A549 (cell line): ENCODE results near the gene TINF2.

- PRO-cap, result bidirectional peak, plus-strand start at chr14:24242774, minus-strand start at chr14:24242623
CAGE:
- cytosol, long polyA plus RNA, result no peak
- long polyA plus RNA, result no peak
- nucleus, long polyA plus RNA, result no peak
Measured at GRCh38 chr14:24242490-24242860, at the start of gene TINF2. Gene TINF2 (minus strand): TSS chr14:24242623.

DNA sequence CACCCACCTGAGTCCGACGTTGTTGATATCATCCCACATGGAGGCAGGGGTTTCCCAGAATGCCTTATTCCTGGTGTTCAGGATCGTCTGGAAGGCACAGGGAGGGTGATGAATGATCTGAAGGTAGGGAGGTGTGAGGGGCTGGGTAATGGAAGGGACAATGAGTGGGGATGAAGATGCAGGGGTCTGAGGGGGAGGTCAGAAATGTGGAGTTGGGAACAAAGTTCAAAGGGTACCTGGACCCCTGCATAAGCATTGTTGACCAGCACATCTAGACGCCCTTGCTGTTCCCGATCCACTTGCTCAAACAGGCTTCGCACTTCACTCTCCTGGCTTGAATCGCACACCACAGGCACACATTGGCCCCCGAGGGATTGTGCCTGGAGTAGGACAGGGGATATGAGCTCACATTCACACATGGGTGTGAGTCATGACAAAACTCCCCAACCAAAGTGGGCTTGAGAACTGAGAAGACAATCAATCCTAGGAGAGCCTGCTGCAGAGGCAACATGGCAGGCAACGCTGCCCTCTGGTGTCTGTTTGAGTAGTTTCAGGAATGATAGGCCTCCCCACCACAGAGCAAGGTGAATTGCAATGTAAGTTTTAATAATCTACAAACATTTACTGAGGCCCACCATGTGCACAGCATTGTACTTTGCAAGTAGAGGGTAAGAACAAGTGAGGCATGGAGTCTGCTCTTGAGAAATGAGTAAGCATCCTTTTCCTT, 2.9 kb downstream of the DHRS1 start:
- PRO-cap, result no peak
CAGE:
- cytosol, long polyA plus RNA, result no peak
- long polyA plus RNA, result no peak
- nucleus, long polyA plus RNA, result no peak

GRCh38 chr14:24338678-24339084, 1.1 kb downstream of the RIPK3 start:
- PRO-cap, result no peak
CAGE:
- cytosol, long polyA plus RNA, result no peak
- long polyA plus RNA, result no peak
- nucleus, long polyA plus RNA, result no peak

GRCh38 chr14:24907805-24909169, 141.7 kb downstream of the STXBP6 start:
- PRO-cap, result no peak
CAGE:
- cytosol, long polyA plus RNA, result no peak
- long polyA plus RNA, result no peak
- nucleus, long polyA plus RNA, result no peak

DNA sequence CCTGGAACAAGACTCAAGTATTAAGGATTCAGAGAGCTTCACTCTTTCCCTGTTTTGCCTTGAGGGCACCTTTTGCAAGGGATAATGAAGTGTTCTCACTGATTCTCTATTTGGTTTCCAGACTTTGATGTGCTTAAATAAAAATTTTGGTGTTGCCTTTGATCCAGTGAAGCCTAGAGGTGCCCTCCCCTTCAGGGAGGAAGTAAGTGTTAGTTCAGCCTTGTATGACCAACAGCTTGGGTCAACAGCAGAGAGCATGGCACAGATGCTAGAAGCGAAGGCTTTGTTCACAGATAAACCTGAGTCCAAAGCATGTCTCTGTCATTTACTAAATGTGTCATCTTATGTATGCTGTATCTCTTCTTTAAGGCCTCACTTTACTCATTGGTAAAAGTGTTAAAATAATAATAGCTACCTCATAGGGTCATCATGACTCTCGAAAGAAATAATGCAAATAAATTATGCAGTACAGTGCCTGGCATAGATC, 52.9 kb upstream of the STXBP6 start:
- PRO-cap, result no peak
CAGE:
- cytosol, long polyA plus RNA, result no peak
- long polyA plus RNA, result no peak
- nucleus, long polyA plus RNA, result no peak

DNA sequence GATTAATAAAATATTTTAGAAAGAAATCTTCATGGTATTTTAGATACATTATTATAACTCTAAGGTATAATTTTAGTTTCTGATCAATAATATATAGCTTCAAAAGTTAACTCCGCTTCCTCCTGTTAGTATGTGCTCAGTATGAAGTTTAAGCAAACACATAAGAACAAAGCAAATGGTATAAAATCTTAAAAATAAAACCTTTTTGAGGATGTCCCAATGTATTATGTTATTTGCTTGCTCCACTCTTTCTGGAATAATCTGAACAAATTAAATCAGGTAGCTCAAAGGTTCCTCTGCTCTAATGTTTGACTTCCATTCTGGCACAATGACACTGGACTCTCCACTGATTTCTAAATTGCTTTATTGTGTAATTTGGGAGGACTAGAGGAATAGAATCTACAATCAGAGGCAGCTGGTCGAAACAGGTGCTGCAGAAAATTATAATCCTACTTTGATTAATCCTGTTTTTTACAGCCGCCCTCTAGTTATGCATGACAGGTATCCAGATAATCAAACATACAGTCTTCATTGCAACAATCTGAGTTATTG, 523.7 kb upstream of the FOXG1 start:
- PRO-cap, result no peak
CAGE:
- cytosol, long polyA plus RNA, result no peak
- long polyA plus RNA, result no peak
- nucleus, long polyA plus RNA, result no peak

DNA sequence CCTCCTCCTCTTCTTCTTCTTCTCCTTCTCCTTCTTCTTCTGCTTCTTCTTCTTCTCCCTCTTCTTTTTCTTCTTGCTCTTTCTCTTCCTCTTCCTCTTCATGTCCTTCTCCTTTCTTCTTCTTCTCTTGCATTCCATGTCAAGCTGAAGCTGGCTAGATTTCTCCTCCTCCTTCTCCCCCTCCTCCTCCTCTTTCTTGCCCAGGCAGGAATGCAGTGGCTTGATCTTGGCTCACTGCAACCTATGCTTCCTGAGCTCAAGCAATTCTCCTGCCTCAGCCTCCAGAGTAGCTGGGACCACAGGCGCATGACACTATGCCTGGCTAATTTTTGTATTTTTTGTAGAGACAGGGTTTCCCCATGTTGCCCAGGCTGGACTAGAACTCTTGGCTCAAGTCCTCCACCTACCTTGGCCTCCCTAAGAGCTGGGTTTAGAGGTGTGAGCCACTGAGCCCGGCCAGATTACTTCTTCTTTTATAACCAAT, 297.6 kb downstream of the PRKD1 start:
- PRO-cap, result no peak
CAGE:
- cytosol, long polyA plus RNA, result no peak
- long polyA plus RNA, result no peak
- nucleus, long polyA plus RNA, result no peak

- PRO-cap, result no peak
CAGE:
- cytosol, long polyA plus RNA, result no peak
- long polyA plus RNA, result no peak
- nucleus, long polyA plus RNA, result no peak
Measured at GRCh38 chr14:29927879-29928357, 271 bp upstream of the PRKD1 start.

- PRO-cap, result no peak
CAGE:
- cytosol, long polyA plus RNA, result no peak
- long polyA plus RNA, result no peak
- nucleus, long polyA plus RNA, result no peak
Measured at GRCh38 chr14:30918612-30919850, 44.7 kb downstream of the COCH start.

- PRO-cap, result no peak
CAGE:
- cytosol, long polyA plus RNA, result no peak
- long polyA plus RNA, result no peak
- nucleus, long polyA plus RNA, result no peak
Measured at GRCh38 chr14:30969761-30970593, 55.5 kb upstream of the AP4S1 start.

- PRO-cap, result no peak
CAGE:
- cytosol, long polyA plus RNA, result no peak
- long polyA plus RNA, result no peak
- nucleus, long polyA plus RNA, result no peak
Measured at GRCh38 chr14:31169228-31169750, 38.3 kb downstream of the HECTD1 start.

- PRO-cap, result unidirectional peak, plus-strand start at chr14:31206230
CAGE:
- cytosol, long polyA plus RNA, result no peak
- long polyA plus RNA, result no peak
- nucleus, long polyA plus RNA, result no peak
Measured at GRCh38 chr14:31205613-31206457, 1.8 kb downstream of the HECTD1 start.

GRCh38 chr14:31206614-31207322, 825 bp downstream of the HECTD1 start:
- PRO-cap, result no peak
CAGE:
- cytosol, long polyA plus RNA, result no peak
- long polyA plus RNA, result no peak
- nucleus, long polyA plus RNA, result no peak

GRCh38 chr14:31250598-31250884, 42.9 kb upstream of the HECTD1 start:
- PRO-cap, result no peak
CAGE:
- cytosol, long polyA plus RNA, result no peak
- long polyA plus RNA, result no peak
- nucleus, long polyA plus RNA, result no peak

- PRO-cap, result no peak
CAGE:
- cytosol, long polyA plus RNA, result no peak
- long polyA plus RNA, result no peak
- nucleus, long polyA plus RNA, result no peak
Measured at GRCh38 chr14:31258062-31258644, 50.6 kb upstream of the HECTD1 start.

GRCh38 chr14:32043511-32043995, 33.6 kb upstream of the ARHGAP5 start:
- PRO-cap, result no peak
CAGE:
- cytosol, long polyA plus RNA, result no peak
- long polyA plus RNA, result no peak
- nucleus, long polyA plus RNA, result no peak

- PRO-cap, result no peak
CAGE:
- cytosol, long polyA plus RNA, result no peak
- long polyA plus RNA, result no peak
- nucleus, long polyA plus RNA, result no peak
Measured at GRCh38 chr14:32574056-32574488, 245.0 kb downstream of the AKAP6 start.

DNA sequence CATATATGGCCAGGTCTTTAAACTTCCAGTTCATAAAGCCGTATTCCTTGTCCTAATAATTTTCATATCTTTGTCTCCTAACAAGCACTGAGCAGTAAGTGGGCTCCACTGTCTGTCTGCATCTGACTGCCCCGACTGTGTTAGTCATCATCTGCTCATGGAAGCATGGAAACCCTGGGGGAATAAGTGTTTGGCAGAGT, 294.5 kb downstream of the AKAP6 start:
- PRO-cap, result no peak
CAGE:
- cytosol, long polyA plus RNA, result no peak
- long polyA plus RNA, result no peak
- nucleus, long polyA plus RNA, result no peak

- PRO-cap, result no peak
CAGE:
- cytosol, long polyA plus RNA, result no peak
- long polyA plus RNA, result no peak
- nucleus, long polyA plus RNA, result no peak
Measured at GRCh38 chr14:32708879-32709423, 229.7 kb upstream of the NPAS3 start.

GRCh38 chr14:32932692-32933768, 5.6 kb upstream of the NPAS3 start:
- PRO-cap, result no peak
CAGE:
- cytosol, long polyA plus RNA, result no peak
- long polyA plus RNA, result no peak
- nucleus, long polyA plus RNA, result no peak